Lung (tissue), 4 donors: ENCODE data around the gene SSTR4.

DNA sequence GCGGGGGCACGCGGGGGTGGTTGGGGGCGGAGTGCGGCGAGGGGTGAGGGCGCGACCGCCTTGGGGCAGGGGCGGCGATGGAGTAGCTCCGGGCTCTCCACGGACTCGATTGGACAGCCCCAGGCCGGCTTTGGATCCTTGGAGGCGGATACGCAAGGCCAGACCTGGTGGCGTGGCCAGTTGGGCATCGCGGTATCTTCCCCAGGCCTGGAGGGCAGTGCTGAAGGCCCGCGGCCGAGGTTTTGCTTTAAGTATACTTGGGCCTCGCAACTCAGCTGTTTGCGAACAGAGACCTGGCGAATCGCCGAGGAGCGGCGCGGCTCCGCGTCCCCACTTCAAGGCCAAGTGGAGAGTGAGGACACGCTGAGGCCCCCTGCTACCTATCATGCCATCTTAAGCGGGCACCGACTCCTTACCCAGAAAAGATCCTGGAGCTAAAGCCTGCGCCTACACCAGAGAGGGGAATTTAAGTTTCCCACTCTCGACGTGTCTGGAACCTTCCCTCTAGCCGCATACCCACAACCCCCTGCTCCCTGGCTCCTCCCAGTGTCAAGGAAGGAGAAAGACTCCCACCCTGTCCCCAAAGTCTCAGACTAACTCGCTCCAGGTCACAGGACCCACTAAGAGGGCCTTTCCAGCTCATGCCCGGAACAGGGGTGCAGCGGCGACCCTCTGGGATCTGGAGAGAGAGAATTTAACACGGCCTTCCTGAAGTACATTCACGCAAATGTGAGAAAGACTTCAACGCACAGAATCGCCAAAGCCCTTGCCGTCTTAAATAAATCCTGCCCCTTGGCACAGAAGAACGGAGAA lies 23.8 kb upstream of the KIZ start:
- PRO-cap, result no peak
- RAMPAGE, long total RNA, result no peak
- RRBS, result no CpG with 5 or more reads among the region's 50 CpGs

- PRO-cap, result no peak
- RAMPAGE, long total RNA, result no peak
- RRBS, result no CpG with 5 or more reads among the region's 6 CpGs
Observed at GRCh38 chr20:21122588-21122944, 3.3 kb upstream of the KIZ start.

DNA sequence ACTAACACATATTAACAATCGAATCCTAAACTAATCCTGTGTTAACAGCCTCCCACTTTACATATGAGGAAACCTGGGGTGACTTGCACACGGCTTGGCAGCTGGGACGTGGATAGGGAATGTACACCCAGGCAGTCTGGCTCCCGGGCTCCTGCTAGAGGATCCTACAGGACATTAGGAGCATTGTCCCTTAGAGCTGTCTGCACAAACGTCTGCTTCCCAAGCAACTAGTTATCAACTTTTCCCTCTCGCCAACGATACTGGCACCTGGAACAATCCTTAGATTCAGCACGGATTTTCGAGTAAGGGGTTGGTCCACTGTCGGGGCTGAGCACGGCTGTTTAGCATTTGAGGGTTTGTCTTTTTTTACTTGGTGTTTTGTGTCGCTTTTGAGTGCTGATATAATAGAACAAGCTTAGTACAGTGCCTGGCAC lies 618 bp upstream of the KIZ start:
- PRO-cap, result no peak
- RAMPAGE, long total RNA, result no peak
- RRBS, result no CpG with 5 or more reads among the region's 12 CpGs

DNA sequence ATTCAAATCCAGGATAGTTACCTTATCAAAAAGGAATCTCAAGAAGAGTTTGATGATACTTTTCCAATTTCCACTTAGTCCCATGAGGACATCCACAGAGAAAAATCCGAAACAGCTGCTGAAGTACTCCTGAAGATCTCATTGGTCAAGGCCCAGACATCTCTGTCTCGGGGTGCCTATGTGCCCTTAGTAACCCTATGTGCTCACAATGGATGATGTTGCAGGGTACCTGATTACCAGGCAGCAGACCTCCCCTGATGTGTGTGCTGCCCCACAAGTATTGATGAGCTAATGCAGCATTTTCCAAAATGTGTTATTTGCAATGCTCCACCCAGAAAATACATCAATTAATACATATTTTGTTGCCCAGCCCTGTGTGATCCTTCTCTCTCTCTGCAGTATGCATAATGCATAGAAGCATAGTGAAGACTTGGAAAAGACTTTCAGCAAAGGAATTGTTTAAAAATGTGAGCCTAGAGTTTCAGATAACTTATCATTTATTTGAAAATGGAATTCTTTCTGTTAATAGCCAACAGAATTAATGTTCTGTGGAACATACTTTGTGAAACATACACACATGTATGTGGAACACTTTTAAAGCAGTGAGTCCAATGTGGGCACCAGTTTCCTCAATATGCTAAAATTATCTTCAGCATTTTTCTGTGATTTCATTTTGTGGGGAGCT lies 84.9 kb upstream of the XRN2 start:
- PRO-cap, result no peak
- RAMPAGE, long total RNA, result no peak
- RRBS, result no CpG with 5 or more reads among the region's 2 CpGs

DNA sequence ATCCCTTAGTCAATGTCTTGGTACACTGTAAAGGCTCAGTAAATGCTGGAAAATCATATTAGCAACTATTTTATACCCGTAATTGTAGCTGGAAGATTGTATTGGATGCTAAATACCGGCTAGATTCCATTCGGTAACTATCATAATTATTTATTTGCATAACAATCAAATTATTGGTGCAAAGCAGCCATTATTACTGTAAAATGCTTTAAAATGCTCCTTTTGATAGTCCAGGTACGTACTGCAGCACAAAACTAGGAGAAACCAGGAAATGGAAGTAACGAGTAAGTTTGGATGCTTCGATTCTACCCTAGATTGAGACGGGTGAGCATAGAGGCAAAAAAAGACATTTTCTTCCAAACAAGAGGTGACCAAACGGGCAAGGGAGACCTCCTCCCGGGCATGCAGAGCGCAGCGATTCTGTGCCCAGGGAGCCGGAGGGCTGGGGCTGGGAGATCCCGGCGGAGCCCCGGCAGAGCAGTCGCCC lies 486 bp upstream of the XRN2 start:
- PRO-cap, result no peak
- RAMPAGE, long total RNA, result no peak
- RRBS, result 2% methylated on average over 2 of the region's 16 CpGs

- PRO-cap, result no peak
- RAMPAGE, long total RNA, result no peak
- RRBS, result 0% methylated on average over 3 of the region's 15 CpGs
Observed at GRCh38 chr20:21506806-21507120, 7.1 kb downstream of the NKX2-2 start.

DNA sequence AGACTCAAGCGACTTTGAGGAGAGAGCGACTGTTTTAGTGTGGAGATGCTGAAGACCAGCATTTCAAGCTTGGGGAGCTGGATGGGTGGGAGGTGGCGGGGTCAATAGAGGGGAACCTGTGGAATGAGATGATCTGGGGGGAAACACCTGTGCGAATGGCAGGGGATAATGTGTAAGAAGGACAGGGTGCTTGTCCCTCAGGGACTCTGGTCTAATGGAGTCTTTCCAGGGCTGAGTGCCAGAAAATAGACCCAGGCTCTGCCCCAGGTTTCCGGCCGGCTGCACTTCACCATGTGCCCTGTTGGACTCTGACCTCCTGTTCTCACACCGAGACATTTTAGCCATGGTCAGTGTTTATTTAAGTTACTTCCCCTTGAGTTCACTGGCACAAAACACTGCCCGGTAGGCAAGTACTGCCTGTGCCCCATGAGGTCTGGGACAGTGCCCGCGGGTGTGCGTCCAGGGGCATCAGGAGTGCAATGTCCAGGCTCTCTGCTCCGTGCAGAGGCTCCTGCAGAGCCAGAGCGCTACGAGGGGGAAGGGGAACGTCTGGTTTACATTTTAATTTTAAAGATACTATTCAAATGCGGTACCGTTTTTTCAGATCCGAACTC lies 50.5 kb upstream of the NKX2-2 start:
- PRO-cap, result no peak
- RAMPAGE, long total RNA, result no peak
- RRBS, result no CpG with 5 or more reads among the region's 18 CpGs

GRCh38 chr20:22490088-22490685 lies 94.2 kb downstream of the FOXA2 start:
- PRO-cap, result no peak
- RAMPAGE, long total RNA, result no peak
- RRBS, result no CpG with 5 or more reads among the region's 12 CpGs

DNA sequence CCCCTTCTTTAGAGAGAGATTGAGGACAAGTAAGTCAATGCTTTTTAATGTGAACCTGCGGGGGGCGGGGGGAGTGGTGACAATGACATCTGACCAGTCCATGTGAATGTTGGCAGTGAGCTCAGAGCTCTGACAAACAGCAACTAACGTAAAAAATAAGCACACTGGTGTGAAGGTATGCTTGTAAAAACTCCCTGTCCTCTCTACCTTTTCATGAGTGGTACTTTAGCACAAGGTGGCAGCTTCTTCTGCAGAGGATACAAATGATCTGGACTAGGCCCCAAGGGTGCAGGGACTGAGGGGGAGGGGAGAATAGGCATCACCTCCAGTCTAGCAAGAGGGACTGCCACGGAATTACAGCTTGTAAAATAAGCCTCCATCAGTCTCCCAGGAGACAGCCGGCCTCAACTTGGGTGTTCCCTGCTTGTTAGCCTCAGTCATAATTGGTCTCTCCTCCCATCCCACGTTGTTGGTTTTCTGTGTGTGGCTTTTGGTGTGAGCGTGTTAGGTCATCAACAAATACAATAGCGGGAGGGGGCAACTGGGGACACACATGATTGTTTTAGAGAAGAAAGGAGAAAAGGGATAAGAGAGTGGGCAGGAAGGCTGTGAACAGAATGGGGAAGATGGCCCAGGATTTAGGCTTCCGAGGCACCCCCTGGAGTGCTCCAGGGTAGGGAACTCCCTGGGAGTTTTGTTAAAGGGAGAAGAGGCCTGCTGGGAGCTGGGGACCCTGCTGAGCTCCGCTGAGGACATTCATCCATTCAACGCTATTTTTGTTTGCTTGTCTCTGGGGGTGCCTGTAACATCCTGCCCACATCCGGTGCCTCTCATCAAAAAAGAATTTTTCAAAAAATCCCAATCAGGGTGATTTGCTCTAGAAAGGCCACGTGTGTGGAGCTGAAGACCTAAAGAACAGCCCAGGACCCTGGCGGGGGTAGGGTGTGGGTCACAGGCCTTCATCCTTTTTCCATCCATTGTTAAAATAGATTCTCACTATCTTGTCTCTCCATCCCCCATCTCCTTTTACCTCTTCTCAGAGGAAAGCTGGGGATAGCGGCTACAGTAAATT lies 9.2 kb downstream of the FOXA2 start:
- PRO-cap, result no peak
- RAMPAGE, long total RNA, result no peak
- RRBS, result no CpG with 5 or more reads among the region's 15 CpGs

DNA sequence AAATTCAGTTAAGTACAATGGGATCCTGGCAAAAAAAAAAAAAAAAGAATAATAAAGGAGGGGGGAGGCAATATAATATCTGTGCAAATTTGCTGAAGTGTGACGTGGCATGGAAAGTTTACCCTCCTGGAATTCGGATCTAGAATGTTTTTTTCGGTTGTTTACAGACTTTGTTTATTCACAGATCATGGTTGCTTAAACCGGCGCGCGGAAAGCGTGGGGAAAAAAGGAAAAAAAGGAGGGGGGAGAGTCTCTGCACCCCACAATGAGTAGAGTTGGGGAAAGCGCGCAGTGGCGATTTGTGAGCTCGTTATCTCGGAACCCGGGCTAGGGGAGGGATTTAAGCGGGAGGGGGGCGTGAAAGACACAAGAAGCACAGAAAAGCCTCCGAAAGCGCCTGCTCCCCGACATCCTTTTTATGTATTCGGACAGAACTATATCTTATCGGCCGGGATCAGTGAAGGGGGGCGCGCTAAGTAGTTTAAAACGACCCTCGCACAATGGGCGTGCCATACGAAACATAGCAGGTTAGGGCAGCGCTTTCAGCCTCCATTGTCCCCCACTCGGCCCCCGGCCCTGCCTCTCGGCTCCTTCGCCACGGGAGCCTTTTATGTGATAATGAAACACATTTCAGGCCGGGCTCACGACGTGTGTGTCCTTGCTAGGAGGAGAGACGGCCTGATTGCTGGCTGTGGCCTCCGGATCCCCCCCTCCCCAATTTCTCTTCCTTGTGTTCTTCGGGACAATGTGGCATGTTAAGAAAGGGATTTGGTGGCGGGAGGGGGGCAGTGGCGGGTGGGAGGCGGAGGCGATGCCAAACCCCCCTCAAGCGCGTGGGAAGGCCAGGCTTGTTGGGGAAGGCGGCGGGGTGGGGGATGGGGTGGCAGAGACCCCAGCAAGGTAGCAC lies 5.4 kb downstream of the FOXA2 start:
- PRO-cap, result unidirectional peak, minus-strand start at position 602 of the sequence
- RAMPAGE, long total RNA, result no peak
- RRBS, result 5% methylated on average over 25 of the region's 48 CpGs

- PRO-cap, result no peak
- RAMPAGE, long total RNA, result no peak
- RRBS, result 62% methylated on average over 2 of the region's 18 CpGs
Observed at GRCh38 chr20:22691614-22692129, 107.3 kb upstream of the FOXA2 start.

DNA sequence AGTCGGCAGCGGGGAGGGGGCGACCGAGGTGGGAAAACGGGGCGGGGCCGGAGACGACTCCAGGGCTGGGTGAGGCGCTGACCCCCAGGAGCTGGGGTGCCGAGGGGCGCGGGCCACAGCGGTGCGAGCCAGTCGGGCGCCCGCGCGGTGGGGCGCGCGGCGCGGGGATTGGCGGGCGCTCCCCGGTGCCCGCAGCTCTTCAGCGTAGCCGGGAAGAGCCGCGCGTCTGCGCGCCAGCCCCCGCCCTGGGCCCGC lies at the start of gene SSTR4:
SSTR4 (plus strand) TSS at position 151 of the 255 bp plus-strand sequence.
- PRO-cap, result no peak
- RAMPAGE, long total RNA, result no peak
- RRBS, result 8% methylated on average over 13 of the region's 37 CpGs

DNA sequence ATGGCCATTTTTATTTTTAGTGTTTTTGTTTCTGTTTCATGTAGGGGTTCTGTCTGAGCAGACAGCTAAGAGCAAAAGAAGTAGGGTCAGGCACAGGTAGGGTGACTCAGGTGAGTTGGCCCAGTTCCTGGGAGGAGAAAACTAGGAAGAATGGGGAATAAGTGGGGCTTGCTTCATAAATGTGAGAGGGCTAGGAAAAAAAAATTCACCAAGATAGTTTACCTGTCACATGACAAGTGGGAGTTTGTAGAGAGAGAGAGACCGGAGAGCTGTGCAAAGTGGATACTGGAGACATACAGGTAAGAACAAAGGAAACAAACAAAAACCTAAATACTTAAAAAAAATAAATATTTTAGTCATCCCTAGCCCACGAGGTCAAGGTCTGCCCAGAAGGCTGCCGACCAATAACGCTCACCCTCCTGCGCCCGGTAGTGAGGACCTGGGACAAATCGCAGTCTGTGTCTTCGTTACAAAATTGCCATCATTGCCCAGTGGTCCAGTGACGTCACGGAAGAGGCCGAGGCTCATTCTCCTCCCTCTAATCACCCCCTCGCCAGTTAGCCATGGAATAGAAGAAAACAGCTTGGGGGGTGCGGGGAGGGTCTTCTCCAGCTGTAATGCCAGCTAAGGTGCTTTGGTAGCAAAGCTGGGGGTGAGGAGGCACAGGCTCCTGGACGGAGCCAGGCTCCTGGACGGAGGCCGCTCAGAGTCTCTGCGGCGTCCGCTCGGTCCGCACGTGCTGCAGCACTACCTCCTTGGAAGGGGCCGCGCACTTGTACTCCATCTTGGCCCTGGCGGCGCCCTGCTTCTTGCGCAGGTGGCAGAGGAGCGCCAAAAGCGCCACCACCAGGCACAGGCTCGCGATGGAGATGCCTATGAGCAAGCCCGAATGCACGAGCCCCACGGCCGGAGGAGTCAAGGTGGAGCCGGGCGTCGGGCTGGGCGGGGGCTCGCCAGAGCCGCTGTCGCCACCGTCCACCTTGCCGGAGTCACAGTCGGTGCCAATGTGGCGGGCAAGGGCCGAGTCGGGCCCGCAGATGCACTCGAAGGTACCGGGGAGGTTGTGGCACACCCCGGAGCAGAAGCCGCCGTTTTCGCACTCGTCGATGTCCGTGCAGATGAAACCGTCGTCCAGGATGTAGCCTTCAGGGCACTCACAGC lies 2.0 kb downstream of the THBD start:
- PRO-cap, result no peak
- RAMPAGE, long total RNA, result no peak
- RRBS, result 17% methylated on average over 16 of the region's 60 CpGs

DNA sequence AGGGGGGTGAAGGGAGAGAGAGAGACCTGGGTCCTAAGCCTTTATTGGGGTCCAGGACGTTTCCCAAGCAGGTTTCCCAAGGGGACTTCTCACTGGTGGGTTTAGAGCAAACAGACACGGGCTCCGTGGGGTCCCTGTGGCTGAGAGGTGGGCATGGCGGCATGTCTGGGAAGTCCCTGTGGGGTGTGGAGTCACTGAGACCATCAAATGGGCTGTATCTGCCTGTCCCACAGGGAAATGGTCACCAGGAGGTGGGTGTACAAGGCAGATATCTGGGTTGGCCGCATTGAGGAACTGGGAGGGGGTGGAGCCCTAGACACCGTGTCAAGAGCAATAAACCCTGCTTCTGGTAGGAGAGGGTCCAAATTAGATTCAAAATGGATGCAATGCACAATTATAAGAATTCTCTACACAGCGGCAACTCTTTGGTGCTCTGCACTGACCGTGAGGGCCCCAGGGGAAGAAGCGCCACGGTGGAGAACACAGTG lies 1.7 kb upstream of the CD93 start:
- PRO-cap, result no peak
- RAMPAGE, long total RNA, result no peak
- RRBS, result no CpG with 5 or more reads among the region's 10 CpGs

- PRO-cap, result no peak
- RAMPAGE, long total RNA, result no peak
- RRBS, result no CpG with 5 or more reads among the region's 5 CpGs
Observed at GRCh38 chr20:23092649-23093304, 6.7 kb upstream of the CD93 start.

DNA sequence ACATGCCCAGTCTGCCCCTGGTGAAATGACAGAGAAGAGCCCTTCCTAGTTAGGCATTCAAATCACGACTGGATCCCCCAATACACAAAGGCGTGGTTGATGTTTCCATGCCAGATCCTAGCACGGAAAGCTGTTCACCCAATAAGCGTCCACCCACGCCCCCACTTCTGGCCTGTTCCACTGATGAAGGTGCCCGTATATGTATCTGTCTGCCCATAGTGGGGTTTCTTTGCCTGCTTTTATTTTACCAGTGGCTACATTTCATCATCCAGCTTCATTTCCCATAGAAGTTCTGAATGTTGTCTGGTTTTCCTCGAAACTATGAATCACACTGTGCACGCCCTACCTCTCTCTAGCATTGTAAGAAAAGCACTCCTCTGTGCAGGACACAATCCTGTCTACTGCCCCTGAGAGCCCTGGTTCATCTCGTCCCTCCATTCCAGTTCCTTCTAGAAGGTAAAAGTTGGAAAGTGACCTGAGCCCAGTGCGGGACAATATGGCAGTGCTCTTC lies 8.8 kb upstream of the CD93 start:
- PRO-cap, result no peak
- RAMPAGE, long total RNA, result no peak
- RRBS, result no CpG with 5 or more reads among the region's 10 CpGs

- PRO-cap, result no peak
- RAMPAGE, long total RNA, result no peak
- RRBS, result 55% methylated on average over 2 of the region's 10 CpGs
Observed at GRCh38 chr20:23103136-23103879, 17.2 kb upstream of the CD93 start.

DNA sequence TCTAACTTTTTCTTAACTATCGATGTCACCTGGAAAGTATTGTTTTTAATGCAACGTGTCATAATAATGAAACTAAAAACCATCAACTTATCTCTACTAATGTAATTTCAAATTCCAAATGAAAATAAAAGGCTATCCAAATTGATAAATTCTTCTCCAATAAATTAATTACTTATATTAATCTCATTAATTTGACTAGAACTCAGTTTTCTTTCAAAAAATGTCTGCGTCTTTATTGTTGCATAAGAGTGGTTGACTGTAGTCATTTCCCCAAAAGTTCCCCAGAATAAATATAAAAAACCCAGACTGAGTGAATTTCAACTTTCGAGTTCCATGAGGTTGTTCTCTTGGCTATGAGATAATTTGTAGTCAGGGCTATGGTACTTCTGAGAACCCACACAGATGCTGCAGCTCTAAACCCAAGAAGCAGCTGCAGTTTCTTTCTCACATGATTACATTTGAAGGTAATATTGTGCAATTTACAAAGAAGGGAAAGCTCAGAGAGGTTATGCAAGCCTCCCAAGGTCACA lies 29.5 kb upstream of the CD93 start:
- PRO-cap, result no peak
- RAMPAGE, long total RNA, result no peak
- RRBS, result no CpG with 5 or more reads among the region's 4 CpGs

DNA sequence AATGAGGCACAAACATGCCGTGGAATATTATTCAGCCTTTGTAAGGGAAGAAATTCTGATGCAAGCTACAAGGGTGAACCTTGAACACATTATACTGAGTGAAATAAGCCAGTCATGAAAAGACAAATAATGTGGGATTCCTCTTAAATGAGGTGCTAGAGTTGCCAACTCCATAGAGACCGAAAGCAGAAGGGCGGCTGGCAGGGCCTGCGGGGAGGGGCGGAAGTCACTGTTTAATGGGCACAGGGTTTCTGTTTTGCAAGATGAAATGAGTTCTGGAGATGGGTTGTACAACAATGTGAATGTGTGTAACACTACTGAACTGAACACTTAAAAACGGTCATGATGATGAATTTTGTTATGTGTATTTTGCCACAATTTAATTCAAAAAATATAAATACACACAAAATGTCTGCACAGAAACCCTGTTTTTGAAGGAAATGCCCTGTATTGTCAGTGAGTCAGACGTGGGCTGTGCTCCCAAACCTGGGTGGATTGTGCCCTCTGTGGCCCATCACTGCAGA lies 49.6 kb upstream of the CD93 start:
- PRO-cap, result no peak
- RAMPAGE, long total RNA, result no peak
- RRBS, result no CpG with 5 or more reads among the region's 7 CpGs

DNA sequence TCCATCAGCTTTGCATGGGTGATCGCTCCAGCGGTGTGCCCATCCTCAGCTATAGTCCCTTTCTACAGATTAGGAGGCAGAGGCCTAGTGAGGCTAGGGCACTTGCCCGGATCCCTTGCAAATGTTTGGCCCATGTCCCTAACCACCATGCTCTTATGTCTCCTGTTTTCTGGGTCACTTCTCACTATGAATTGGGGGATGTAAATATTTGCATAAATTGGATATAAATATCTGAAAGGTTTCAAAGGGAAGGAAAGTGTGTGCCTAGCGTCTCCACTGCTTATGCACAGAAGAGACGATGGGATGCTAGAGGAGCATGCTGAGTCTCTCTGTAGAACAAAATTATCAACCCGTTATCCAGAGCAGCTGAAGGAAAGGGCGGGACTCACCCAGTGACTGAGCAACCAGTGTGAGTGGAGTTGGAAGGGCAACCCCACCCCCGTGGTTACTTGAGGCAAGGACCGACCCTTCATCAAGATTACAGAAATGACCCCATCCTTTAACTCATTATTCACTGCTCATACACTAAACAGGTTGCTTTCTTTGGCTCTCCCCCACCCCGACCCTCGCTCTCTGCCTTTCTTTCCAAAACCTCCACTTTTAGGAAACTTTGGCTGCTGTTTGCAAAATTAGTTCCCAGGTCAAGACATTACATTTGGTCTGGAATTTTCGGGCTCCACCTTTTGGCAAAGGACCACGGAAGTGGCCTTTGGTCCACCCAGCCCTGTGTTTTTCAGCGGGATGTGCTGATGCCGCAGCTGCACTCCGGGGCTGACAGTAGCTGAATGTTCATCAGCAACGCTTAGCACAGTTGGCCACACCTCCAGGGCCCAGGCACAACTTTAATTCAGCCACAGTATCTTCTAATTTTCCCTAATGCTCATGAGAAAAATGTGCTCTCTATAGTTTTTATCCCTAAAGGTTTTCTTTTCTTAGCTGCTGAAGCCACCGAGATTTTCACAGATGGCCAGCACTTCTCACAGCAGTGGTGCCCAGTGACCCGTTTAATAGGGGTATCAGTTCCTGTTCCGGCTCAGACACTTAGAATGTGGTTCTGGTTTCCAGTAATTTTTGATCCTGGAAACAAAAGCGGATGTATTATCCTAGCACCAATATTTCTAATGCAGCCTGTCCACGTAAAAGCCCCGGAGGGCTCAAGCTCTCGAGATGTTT lies 103.8 kb upstream of the NXT1 start:
- PRO-cap, result no peak
- RAMPAGE, long total RNA, result no peak
- RRBS, result no CpG with 5 or more reads among the region's 24 CpGs